Sigmoid colon (tissue), 4 donors: ENCODE measurements around a stretch of chr18.

DNA sequence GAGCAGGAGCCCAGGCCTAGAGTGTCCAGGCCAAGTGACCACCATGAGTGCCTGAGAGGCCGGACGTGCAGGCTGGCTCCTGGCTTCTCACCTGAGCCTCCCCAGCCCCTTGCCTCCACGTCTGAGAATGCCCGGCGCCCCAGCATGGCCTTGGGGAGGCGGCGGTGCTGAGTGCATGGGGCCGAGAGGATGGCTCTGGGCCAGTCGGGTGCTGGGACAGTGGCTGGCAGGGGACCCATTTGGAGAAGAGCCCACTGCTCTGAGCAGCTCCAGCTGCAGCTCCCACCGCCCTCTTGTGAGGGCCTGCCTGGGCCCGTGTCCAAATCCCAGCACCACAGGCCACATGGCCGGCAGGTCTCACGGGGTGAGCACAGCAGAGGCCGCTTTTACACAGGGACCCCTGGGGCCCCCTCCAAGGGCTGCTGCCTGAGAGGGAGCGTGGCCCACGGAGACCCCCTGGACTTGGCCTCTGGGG is 102.7 kb upstream of the CTDP1 start:
- PRO-cap: no peak
- RAMPAGE, long total RNA, 4 experiments: no peak in any of the 4 experiments

DNA sequence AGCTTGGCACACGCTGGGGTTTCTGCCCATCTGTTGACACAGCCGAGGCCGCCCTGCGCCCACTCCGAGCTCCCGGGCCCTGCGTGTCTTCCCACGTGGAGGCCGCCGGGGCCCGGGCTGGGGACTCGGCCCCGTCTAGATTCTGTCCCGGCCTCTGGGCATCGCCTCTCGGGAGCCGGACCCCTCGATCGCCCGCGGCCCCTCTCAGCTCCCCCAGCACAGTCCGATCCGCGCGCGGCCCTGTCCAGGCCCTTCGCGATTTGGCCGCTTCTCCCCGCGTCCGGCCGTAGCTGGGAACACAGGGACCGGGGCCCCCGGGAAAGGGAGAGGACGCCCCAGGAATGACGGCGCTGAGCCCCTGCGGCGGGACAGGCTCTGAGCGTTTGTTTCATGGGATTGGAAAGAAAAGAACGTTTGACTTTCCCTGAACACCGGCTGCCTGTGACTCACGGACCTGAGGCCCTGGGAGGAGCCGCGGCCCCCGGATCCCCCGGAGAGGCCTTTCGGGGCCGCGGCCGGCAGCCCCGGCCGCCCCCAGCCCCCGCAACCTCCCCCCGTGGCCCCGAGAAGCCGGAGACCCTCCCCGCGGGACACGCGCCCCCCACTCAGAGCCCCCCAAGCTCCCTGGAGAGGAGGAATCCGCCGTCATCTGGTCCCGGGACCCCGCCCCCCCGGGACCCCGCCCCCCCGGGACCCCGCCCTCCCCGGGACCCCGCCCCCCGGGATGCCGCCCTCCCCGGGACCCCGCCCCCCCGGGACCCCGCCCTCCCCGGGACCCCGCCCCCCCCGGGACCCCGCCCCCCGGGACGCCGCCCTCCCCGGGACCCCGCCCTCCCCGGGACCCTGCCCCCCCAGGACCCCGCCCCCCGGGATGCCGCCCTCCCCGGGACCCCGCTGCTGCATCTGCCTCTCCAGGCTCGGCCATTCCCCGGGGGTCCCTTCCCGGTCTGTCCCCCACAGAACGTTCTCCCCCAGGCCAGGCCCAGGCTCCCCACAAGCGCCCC is 62.7 kb upstream of the CTDP1 start:
- PRO-cap: unidirectional peak, minus-strand start at position 671 of the sequence
- RAMPAGE, long total RNA, 4 experiments: no peak in any of the 4 experiments

- PRO-cap: no peak
- RAMPAGE, long total RNA, 4 experiments: no peak in any of the 4 experiments
Measured at GRCh38 chr18:79695809-79696288, 16.2 kb downstream of the CTDP1 start.

GRCh38 chr18:79738315-79738766 is 58.7 kb downstream of the CTDP1 start:
- PRO-cap: no peak
- RAMPAGE, long total RNA, 4 experiments: no peak in any of the 4 experiments

DNA sequence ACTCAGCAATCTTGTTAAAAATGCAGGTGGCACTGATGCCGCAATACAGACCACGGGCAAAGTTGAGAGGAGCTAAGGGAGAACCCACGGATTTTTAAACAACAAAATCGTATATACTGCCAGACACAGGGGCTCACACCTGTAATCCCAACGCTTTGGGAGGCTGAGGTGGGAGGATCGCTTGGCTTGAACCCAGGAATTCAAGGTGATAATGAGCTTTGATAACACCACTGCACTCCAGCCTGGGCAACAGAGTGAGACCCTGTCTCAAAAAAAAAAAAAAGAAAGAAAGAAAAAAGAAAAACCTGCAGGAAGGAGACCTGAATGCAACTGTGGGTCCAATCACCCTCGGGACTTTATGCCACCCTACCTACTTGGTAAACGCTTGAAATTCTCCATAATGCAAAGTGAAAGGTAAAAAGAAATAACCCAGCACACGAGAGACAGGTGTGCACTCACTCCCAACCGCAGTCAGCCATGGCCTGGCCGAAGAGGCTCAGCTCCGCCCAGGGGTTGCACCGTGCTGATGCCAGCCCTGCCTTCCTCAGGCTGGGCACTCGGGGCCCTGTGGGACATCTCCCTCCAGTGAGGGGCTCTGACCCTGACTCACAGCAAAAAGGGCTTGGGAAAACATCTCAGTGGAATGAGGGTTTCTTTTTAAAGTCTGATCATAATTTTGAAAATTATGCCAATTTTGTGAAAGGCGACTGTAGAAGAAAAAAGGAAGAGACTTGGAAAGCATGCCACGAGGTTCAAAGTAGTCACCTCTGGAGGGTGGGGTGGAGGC is 13.4 kb downstream of the SLC66A2 start:
- PRO-cap: no peak
- RAMPAGE, long total RNA, 4 experiments: no peak in any of the 4 experiments

GRCh38 chr18:79953017-79953424 is 1.6 kb upstream of the SLC66A2 start:
- PRO-cap: no peak
- RAMPAGE, long total RNA, 4 experiments: no peak in any of the 4 experiments

- PRO-cap: no peak
- RAMPAGE, long total RNA, 4 experiments: no peak in any of the 4 experiments
Measured at GRCh38 chr18:79954199-79954796, 2.8 kb upstream of the SLC66A2 start.